Placental epithelial cell (primary cell): ENCODE results near the genes RNF8 and BTBD9.

- CAGE, long polyA plus RNA: no peak
These were observed 1.4 kb downstream of the PIM1 start for GRCh38 chr6:37171094-37172004.

GRCh38 chr6:37172806-37173684, 3.1 kb downstream of the PIM1 start:
- CAGE, long polyA plus RNA: no peak

DNA sequence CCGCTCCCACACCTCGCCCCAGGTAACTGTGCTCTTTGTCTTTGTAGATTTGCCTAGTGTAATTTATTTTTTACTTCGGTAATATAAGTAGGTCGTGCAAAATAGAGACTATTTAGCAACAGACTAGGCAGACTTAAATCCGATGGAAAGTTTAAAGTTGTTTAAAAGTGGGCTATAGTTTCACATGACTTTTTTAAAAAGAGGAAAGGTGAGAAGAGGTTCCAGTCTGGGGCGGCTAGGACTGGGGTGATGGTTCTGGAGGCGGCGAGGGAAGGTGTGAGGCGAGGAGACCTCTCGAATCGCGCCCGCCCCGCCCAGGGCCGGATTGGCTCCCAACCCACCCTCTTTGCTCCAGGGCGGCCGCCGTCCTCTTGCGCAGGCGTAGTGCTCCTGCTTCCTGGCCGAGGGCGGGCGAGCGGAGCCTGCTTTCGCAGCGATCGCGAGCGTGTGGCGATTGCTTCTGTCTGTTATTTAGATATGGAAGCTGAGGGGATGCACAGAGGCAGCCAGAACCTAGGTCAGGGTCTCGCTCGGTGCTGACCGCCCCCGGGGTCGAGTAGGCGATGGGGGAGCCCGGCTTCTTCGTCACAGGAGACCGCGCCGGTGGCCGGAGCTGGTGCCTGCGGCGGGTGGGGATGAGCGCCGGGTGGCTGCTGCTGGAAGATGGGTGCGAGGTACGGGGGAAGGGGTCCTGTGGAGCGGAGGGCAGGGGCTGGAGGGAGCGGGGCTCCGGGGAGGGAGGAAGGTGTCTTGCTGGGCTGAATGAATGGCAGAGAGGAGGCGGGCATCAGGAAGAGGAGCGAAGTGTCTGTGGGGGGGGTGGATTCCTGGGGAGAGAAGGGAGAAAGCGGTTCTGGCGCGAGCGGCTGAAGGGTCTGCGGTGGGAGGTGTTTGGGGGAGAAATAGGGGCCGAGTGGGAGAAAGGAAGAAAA, at the start of gene RNF8:
TSS of gene RNF8 (plus strand) at position 382 of the 932 bp plus-strand sequence.
- CAGE, long polyA plus RNA: no peak

DNA sequence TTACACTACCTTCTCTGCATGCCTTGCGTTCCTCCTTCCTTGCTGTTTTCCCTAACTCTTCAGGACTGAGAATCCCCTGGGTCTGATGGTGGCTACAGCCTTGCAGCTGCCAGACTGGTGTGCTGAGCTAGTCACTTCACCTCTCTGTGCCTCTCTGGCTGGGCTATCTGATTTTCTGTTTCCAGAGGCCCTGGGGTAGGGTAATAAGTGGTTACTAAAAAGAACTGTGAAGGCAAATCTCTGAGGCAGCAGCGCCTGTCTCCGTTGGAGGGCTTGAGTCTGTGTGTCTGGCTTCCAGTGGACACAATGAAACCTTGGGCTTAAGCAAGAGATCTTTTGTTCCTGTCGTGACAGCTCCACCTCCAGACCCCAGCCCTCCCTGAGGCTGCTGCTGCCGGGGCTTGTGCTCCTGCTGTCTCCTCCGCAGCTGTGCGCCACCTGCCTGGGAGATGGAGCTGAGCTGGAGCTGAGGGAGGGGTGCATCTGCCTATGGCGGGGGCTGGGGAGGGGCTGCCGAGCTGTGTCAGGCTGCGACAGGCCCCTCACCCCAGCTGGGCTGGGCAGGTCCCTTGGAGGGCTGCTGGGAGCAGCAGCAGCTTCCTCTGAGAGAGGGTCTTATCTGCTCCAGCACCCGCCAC, 65.8 kb upstream of the CCDC167 start:
- CAGE, long polyA plus RNA: no peak

DNA sequence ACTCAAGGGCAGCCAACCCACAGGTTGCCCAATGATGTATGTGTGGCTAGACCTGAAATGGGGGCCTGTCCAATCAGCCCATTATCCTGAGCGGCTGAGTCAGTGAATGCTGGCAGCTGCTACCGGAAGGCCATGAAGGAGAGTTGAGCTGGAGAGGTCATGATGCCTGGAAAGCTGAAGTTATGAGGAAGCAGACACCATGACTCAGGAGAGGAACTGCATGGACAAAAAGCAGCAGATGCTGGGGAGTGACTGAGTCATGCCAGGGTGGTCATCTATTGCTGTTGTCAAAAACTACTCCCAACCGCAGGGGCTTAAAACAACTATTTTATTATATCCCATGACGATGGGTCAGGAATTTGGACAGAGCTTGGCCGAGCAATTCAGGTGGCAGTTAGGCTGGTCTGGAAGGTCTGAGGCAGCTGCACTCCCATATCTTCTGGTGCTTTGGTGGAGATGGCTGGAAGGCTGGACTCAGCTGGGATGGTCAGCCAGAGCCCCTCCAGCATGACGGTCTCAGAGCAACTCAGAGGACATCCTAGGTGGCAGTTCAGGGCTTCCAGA, 67.2 kb downstream of the MDGA1 start:
- CAGE, long polyA plus RNA: no peak

- CAGE, long polyA plus RNA: no peak
These were observed 17.7 kb downstream of the MDGA1 start for GRCh38 chr6:37679853-37680531.

GRCh38 chr6:37784435-37785164, 34.9 kb upstream of the ZFAND3 start:
- CAGE, long polyA plus RNA: no peak

- CAGE, long polyA plus RNA: no peak
These were observed 10.5 kb downstream of the ZFAND3 start for GRCh38 chr6:37829846-37830637.

DNA sequence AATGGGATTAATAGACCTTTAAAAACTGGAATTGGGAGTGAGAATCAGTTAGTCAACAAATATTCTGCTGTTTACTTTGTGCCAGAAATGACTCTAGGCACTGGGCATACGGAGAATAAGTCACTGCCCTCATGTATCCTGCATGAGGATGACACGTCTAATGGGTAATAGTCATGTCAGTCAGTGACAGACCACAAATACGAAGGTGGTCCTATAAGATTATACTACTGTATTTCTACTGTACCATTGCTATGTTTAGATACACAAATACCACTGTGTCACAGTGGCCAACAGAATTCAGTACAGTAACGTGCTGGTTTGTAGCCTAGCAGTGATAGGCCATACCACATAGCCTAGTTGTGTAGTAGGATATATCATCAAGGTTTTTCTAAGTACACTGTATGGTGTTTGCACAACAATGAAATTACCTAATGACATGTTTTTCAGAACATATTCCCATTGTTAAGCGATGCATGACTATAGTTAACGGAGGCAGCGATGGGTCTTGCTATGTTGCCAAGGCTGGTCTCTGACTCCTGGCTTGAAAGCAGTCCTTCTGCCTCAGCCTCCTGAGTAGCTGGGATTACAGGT, 30.9 kb downstream of the ZFAND3 start:
- CAGE, long polyA plus RNA: no peak

DNA sequence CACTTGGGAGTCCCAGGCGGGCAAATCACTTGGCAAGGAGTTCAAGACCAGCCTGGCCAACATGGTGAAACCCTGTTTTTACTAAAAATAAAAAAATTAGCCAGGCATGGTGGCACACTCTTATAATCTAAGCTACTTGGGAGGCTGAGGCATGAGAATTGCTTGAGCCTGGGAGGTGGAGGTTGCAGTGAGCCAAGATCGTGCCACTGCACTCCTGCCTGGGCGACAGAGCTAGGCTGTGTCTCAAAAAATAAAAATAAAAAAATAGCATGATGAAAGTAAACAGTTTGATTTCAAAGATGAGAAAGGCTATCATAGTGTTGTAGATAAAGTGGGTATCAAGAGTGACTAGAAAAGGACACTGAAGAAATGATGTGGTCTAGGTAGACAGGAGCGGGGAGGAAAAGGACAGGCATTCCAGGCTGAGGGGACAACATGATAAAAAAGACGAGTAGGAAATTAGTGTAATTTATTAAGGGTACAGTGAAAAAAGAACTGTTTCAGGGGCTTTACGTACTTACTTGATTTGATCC, 41.6 kb downstream of the ZFAND3 start:
- CAGE, long polyA plus RNA: no peak

DNA sequence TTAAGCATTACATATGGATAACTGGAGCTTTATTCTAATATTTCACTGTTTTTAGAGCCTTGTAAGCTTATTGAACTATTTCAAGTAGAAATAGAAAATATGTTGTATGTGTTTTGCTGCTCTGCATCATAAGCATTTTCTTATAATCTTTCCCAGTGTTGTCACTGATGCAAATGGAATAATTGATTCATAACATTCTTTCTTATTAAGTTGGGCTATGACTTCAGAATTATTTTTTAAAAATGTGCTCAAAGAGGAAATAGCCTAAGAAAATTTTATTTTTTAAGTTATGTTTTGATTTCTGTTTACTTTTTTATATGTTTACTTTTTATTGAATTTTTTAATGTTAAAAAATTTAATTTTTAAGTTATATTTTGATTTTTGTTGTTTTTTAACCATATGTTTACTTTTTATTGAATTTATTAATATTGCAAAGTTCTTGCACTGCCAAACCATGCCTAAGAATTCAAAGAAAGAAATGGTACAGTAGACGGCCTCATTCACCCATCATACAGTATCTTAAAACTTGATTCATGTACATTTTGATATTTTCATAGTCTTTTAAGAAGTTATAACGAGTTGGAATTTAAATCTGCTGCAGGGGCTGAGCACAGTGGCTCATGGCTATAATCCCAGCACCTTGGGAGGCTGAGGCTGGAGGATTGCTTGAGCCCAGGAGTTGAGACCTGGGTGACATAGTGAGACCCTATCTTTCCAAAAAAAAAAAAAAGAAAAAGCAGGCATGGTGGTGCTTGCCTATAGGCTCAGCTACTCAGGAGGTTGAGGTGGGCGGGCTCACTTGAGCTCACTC, 42.5 kb downstream of the ZFAND3 start:
- CAGE, long polyA plus RNA: no peak

GRCh38 chr6:37920558-37921400, 101.3 kb downstream of the ZFAND3 start:
- CAGE, long polyA plus RNA: no peak

DNA sequence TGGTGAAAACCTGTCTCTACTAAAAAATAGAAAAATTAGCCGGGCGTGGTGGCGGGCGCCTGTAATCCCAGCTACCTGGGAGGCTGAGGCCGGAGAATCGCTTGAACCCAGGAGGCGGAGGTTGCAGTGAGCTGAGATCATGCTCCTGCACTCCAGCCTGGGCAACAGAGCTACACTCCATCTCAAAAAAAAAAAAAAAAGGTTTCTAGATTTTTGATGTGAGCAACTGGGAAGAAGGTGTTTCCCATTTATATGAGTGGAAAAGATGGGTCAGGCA, 105.9 kb downstream of the ZFAND3 start:
- CAGE, long polyA plus RNA: no peak

- CAGE, long polyA plus RNA: no peak
These were observed 165.7 kb downstream of the ZFAND3 start for GRCh38 chr6:37985207-37985639.

DNA sequence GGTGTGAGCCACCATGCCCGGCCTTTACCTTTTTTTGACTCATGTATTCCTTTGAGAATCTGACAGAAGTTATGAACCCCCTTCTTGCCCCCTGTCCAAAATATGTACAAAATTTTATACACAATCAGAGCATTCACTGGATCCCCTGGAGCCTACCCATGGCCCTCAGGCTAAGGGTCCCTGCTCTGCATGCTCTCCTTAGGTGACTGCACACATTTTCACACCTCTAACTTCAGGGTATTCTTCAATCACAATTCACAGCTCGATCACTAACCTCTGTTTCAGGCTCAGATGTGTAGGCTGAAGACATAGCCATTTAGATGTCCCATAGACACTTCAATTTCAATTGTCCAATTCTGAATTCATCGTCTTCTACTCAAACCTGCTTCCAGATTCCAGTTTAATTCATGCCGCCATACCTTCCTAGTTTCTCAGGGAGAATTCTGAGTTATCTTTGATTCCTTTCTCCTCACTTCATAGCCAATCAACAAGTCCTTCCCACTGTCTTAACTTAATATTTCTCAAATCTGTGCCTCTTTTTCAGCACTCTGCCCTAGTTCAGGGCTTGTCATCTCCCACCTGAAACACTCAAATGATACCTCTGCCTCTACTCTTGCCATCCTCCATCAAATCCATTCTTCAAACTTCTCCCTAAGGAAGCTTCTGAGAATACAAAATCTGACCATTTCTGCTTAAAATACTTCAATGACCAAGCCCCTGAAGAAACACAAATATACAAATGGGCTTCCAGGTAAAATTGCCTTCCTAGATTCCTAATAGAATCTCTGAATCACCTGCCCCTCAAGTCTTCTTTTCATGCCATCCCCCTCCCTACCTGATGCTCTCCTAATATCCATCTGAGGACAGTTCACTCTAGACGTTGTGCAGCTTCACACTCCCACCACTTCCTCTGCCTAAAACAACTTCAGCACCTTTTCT, 270.9 kb downstream of the BTBD9 start:
- CAGE, long polyA plus RNA: no peak

DNA sequence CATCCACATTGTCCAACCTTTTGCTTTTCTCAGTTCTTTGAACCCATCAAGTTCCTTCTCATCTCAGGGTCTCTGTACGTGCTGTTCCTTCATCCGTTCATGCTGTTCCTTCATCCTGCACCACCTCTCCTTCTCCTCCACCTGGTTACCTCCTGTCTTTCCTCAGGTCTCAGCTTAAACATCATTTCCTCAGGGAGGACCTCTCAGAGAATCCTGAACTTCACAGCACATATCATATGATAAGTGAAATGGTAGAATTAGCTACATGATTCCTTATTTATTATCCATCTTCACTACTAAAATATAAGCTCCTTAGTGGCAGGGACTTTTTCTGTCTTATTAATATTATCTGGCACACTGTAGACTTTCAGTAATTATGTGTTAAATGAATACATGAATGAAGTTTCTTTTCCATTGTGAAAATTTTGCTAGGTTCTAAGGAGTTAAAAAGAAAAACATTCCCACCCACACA, 92.1 kb downstream of the BTBD9 start:
- CAGE, long polyA plus RNA: no peak

DNA sequence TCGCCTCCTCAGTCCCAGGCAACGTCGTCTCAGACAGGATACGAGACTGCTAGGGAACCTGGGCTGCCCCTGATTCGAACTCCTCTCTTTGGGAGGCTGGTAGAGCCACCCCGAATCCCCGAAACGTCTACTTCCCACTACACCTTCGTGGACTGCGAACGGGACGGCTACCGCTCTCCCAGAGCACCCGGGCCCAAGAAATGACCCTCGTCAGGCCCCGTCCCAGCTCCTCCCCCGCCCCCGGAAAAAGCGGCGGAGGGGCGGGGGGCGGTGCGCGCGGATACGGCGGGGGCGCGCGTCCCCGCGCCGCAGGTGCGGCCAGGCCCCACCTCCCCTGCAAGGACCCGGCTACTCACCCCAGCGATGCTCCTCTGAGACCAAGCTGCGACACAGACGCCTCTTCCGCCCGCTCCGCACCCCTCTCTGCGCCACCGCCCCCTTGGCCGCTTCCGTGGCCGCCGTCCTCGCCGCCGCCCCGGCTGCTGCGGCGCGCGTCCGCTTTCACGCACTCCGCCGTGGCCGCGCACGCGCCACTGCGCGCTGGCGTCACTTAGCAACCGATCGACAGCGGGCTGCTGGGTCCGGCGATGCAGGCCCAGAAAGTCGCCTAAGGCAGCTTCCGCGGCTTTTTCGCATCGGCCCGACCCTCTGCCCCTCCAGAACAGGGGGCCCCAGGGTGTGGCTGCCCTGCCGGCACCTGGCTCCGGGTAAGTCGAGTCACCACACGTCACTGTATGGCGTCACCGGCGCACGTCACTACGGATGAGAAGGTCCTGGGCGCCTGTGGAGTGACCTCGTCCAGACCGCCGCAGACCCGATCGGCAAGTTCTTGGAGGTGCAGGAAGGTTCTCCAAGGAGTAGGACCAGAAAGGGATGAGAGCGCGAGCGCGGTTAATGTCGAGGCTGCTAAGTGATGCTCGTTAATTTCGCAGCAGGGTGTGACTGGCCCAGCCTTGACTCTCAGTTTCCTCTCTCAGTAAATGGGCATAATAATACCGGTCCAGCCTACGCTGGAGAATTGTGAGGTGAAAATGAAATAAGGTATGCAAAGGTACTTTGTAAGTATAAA, at the start of gene BTBD9:
TSS of gene BTBD9 (minus strand) at position 486 of the 1,069 bp plus-strand sequence.
- CAGE, long polyA plus RNA: no peak

DNA sequence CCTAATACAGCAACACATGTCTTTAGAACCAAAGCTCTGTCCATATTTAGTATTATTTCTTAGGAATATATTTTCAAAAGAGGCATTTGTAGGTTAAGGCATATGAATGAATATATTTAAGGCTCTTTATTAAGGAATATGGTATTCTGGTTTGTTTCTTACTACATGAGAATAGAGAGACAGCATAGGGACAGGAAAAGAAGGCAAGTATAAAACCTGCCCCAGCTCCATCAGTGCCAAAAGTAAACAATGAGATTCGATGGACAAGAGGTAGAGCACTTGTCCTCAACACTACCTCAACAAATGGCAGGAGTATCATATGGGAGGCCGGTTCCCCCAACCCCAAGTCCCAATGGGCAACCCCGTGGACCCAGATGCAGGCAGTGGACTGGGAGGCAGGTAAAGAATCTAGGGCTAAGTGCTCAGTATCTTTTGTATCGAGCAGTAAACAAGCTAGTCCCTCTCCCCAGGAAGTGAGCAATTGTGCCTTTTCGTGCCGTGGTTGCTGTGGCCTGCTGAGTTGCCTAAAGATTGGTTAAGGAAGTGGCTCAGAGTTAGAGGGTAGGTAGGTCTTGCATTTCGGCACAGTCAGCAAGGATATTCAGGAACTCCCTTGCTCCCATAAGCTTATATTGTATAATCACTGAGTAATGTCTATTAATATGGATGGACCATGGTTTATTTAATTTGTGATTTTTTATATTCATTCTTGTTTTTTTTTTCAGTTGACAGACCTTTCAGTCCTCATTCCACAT, 1.4 kb upstream of the DNAH8 start:
- CAGE, long polyA plus RNA: no peak

DNA sequence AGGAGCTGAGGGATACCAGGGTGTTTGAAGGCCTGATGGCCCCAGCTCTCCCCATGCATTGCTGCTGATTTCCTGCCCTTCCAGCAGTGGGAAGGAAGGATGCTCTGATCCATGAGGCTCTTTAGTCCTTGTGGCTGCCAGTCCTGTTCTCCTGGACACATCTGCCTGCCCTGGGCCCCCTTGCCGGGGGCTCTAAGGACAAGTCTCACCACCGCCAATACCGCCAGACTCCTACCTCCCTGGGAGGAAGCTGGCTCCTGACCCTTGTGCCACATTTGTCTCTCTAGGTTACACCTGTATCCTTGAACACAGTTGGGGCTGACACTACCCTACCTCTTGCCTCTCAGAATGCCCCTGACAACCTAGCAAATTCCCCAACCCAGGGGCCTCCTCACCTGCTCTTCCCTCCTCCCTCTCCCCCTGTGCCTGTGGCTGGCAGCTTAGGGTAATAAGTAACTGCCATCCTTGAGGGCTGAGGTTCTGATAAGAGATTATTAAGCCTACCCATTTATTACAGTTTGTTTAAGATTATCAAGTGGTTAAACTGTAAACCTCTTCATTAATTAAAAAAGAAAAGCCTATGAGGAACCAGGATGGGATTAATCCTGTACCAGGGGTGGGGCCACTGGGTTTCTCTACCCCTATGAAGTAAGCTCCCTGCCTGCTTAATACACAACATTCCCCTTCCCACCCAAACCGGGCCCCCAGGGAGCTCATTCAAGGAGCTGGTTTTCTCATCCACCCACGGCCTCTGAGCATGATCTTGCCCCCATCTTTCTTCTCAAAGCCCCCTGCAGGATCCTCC, 21.4 kb downstream of the KCNK5 start:
- CAGE, long polyA plus RNA: no peak

DNA sequence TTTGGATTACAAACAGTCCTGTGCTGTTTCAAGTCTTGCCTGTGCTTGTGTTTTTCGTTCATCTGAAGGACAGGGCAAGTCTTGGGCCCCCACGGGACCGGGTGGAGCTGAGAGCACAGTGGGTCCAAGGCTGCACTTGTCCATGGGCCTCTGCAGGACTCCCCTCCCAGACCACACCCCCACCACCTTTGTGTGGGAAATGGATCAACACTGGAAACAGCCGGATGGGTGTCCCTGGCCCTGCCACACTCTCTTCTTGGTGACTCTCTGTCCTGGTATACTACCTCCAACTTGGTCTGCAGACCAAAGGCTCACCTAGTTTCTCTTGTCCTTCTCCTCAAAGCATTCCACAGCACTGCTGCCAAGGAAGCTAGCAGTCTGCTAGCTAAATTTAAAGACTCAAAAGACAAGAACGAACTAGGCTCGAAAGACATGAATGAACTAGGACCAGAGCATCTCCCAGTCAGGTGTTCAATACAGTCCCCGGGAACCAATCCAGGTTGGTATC, 16.7 kb downstream of the KCNK5 start:
- CAGE, long polyA plus RNA: no peak